ENCODE measurements around a stretch of chr4.

GRCh38 chr4:109495059-109495577, 61.5 kb downstream of the SEC24B start:
- PRO-cap, 10 experiments = no peak in any of the 10 experiments

- PRO-cap, 10 experiments = no peak in any of the 10 experiments
These were observed 554 bp upstream of the MCUB start for GRCh38 chr4:109559425-109559959.

GRCh38 chr4:109560720-109561538, 883 bp downstream of the MCUB start:
- PRO-cap, 10 experiments = peak in 3 of 10 experiments; most common plus-strand start chr4:109561100 (in 1); most common minus-strand start chr4:109561182 (in 2)

GRCh38 chr4:109588180-109588677, 28.2 kb downstream of the MCUB start:
- PRO-cap, 10 experiments = no peak in any of the 10 experiments

DNA sequence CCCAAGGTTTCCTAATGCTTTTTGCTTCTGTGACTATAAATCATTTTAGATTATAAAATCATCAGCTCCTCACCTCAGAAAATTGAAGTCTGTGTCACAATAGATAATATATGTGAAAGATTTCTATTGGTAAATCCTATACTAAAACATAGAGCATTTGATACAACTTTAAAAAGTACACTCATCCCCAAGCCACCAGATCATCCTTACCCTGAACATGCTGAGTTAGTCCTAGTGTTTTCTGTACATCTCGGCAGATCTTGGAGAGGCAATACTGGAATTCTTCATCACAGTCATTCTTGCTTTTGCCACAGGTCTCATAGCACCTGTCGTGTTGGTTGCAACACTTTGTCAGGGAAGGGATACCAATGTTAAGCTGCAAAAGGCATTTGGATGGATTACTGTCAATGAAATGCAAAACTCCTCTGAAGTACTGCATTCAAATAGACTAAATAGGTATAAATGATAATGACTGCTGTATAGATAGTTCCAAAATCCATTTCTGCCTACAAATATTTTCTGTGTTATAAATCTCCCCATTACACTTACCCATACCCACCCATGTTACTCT, 12.4 kb downstream of the PLA2G12A start:
- PRO-cap, 10 experiments = no peak in any of the 10 experiments

- PRO-cap, 10 experiments = no peak in any of the 10 experiments
These were observed 110.9 kb upstream of the ENPEP start for GRCh38 chr4:110364975-110365633.

DNA sequence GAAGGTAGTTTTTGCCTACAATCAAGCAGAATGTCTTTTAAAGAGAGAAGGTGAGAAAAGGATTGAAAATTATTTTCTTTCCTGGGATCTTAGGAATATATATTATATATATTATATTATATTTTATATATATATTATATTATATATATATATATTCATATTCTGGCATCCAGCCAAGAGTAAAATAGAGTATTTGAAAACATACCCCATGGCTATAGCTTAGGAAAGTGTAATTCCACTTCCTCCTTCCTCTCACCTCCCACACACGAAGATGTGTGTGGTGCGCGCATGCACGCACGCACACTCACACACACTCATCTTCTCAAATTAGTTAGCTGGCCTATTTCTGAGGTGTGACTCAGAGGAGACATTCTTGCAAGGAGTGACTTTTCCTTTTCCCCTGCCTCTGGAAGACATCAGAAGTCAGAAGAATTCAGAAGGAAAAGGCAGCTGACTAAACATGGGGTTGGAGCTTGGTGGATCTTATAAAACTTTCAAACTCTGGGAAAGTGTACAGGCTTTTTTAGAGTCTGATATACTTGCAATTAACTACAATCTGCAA, 8.8 kb downstream of the ENPEP start:
- PRO-cap, 10 experiments = peak in 3 of 10 experiments; most common plus-strand start position 419 of the sequence (in 3)

GRCh38 chr4:110693618-110693937, 70.7 kb upstream of the PITX2 start:
- PRO-cap, 10 experiments = peak in 1 of 10 experiments; most common minus-strand start chr4:110693685 (in 1)

- PRO-cap, 10 experiments = no peak in any of the 10 experiments
These were observed 15.5 kb downstream of the ALPK1 start for GRCh38 chr4:112312631-112313142.

DNA sequence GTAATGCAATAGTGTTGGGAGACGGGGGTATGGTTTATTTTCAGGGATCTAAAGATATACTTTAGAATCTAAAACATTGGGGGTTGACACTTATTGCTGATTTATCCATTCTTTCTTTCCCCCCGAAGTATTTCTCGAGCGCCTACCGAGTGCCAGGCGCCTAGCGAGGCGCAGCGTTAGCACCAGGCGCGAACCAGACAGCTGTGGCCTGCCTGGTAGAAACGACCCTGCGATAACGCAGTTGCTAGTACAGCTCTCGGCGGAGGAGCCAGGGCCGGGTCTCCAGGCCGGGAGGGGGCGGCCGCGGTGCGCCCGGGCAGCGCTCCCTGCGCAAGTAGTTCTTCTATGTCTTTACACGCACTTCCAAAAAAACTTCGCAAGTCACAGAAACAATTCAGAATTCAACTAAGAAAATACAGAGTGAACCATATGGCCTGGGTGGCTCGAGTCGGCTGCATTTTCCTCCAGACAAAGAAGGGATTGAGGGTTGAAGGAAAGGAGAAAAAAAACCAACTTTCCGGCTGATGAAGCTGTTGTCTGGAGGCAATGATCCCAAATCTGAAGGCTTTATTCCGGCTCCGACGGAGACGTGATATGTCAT, 7.0 kb upstream of the NEUROG2 start:
- PRO-cap, 10 experiments = no peak in any of the 10 experiments

- PRO-cap, 10 experiments = peak in 5 of 10 experiments; most common plus-strand start chr4:112818400 (in 3); most common minus-strand start chr4:112818041 (in 3)
These were observed 180.9 kb downstream of the LARP7 start for GRCh38 chr4:112817573-112818478.

DNA sequence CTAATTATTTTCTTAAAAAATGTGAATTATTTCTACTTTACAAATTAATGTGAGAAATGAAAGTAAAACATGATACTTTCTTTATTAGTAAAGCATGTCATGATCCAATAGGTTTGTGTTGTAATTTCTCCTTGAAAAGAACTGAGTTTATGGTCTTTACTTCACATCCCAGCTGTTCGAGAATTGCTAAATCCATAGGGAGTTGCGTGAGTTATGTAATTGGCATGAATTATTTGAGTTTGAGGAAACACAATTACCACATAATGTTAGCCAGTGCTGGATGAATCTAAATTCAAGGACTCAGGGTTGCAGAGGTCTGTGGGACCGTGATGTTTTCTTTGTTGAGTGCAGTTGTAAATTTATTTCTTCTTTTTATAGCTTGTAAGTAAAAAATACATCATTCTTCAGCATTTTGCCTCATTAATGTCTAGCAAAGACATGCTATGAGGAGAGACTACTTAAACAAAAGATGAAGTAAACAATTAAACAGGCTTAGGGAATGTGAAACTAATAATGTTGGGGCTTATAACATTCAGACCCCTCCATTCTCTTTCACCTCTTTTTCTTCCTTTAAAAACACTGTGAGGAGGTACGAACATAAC, 159.8 kb upstream of the ANK2 start:
- PRO-cap, 10 experiments = no peak in any of the 10 experiments

DNA sequence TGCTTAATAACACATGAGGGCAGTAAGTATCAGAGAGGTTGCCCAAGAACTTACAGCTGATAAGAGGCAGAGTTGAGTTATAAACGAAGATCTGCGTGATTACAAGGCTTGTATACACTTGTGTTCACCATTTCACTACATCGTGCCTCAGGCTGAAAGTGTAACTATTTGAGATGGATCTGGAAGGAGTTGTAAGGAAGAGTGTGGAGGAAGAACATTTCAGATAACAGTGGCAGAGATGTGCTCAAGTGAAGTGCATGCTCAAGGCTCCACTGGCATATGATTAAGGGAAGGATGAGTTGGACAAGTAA, 68.6 kb upstream of the ANK2 start:
- PRO-cap, 10 experiments = no peak in any of the 10 experiments

GRCh38 chr4:113068950-113069924, 19.8 kb downstream of the ANK2 start:
- PRO-cap, 10 experiments = no peak in any of the 10 experiments

DNA sequence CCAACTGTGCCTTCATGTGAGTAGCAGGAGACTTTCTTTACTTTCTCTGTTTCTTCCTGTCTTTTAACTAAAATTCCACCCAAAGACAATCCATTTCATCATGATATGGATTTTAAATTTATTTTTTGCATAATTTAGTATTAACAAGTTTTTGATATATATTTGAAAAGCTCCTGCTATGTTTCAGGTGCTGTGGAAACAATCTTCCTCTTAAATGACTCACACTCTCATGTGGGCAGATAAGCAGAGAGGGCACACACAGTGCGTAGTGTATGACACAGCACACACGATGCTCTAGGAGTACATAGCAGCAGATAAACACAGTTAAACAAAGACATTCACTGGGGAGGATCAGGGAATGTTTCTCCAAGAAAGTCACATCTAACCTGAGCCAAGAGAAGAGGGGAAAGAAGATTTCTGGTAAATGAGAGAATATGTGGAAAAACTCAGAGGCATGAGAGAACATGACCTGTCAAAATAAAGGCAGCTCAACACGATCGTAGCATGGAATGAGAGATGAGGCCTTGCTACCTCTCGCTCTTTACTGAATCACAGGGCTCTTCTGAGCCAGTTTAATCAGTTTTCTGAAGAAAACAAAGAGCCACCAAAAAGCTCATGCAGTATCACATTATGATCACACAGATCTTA, 250.9 kb downstream of the ANK2 start:
- PRO-cap, 10 experiments = no peak in any of the 10 experiments

DNA sequence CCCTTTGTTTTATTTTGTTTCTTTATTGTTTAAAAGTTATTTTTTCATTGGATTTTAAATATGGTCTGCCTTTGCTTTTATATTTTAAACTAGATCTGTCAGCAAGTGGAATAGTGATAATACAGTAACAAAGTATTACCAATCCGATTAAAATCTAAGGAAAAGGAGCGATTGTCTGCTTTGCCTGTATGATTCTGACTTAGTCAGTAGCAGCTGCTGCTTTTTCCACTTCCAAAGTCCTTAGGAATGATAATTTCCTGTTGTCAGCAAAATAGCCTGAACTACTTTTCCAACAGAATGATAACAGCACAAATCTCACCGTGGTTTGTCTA, 289.9 kb downstream of the ANK2 start:
- PRO-cap, 10 experiments = no peak in any of the 10 experiments

- PRO-cap, 10 experiments = no peak in any of the 10 experiments
These were observed 355.4 kb downstream of the ANK2 start for GRCh38 chr4:113404737-113405395.

DNA sequence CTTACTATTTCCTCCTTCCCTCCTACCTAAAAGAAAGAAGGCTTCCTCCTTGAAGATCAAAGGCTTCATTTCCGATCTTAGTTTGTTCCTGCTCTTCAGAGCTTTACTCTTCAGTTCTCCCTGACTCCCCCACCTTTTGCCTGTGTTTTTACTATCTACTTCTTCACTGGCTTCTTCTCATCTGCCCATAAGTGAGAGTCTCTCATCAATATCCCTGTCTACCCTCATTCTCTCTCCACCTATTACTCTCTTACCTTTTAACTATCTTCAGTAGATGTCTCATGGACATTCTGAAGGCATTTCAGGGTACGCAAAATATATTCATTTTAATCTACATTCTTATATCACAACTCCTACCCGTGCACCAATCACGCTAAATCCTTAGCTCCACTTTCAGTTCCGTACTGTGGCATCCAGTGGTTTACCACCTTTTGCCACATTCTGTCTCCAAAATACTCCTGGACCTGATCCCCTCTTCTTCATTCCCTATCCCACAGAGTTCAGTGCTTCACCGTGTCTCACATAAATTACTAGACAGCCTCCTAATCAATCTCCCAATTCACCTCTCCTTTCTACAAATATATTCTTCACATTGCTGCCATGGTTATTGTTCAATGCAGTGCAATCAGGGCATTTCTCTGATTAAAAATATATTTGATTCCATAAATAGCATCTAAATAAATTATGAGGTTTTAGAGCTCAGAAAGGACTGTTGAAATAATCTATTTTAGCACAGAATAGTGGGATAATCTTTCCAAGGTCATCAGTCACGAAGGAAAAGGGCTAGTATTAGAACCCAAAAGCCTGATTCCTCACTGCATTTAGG, 187.6 kb downstream of the CAMK2D start:
- PRO-cap, 10 experiments = no peak in any of the 10 experiments

DNA sequence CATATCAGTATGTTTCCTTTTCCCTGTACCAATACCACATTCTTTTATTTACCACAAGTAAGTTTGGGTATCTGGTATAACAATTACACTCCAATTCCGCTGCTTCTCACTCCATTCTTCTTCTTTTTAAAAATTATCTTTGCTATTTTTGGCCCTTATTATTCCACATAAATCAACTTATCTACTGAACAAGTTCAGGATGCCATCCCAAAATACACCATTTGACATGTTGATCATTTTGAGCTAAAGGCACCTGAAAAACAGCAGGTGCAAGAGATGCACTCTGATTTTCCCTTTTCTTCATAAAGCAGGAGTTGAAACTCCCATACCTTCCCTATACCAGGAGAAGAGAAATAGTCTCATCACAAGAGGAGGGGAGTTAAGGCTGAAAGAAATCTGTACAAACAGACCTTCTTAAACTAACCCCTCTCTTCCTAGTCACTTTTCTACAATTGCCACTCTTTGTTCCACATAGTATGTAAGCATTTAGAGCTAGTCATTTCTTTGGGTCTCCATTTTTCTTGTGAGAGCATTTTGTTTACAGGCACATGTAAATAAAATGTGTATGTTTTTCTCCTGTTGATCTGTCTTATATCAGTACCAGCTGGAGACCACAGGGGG, 47.2 kb downstream of the CAMK2D start:
- PRO-cap, 10 experiments = no peak in any of the 10 experiments

- PRO-cap, 10 experiments = no peak in any of the 10 experiments
These were observed 32.1 kb downstream of the CAMK2D start for GRCh38 chr4:113729336-113729874.